Fibroblast of the aortic adventitia (primary cell): ENCODE data around the genes REG1A and DNAH6.

- CAGE, long polyA plus RNA = no peak
Observed at GRCh38 chr2:74863564-74864148, 29.7 kb downstream of the HK2 start.

- CAGE, long polyA plus RNA = no peak
Observed at GRCh38 chr2:75522500-75522988, 38.2 kb downstream of the EVA1A start.

DNA sequence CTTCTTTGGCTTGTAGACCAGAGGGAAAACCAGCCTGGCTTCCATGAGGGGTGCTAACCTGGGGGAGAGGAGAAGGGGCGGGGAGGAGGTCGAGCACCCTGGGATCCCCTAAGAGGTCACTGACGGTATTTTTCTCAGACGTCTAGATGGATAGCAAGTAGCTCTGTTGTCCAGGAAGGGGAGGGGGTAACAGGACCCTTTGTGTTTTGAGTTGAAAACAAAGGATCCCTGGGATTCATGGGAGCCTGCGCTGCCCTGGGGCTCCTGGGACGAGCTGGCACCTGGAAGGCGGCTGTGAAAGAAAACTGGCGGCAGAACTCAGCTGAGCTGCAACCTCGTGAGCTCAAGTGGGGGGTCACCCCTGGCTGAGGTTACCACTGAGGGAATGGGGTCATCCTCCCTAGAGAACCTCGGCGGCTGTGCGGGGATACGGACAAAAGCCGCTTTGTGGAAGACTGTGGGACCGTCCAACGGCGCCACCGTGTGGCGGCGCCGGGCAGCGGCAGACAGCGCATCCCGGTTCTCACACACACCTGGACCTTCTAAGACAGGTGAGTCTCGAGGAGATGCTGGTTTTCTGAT lies 37.7 kb upstream of the MRPL19 start:
- CAGE, long polyA plus RNA = no peak

DNA sequence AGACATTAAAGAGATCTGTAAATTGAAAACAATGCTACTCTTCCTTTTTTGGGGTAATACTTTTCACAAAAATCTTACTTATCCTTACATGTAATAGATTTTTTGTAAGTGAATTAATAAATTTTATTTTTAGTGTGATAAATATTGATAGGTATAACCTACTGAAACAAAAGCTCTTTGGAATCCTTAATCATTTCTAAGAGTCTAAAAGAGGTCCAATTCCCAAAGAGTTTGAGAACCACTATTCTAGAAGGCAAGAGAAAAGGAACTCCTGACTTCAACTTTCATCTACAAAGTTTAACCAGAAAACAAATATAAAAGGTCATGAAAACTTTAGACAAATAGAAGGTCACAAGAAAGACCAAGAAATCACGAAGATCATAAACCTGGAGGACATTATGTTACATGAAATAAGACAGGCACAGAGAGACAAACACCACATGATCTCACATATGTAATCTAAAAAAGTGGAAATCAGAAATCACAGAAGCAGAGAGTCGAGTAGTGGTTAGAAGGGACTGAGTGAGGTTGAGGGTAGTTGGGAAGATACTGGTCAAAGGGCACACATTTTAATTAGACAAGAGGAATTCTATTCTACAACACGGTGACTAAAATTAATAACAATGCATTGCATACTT lies 1.6 kb downstream of the GCFC2 start:
- CAGE, long polyA plus RNA = no peak

DNA sequence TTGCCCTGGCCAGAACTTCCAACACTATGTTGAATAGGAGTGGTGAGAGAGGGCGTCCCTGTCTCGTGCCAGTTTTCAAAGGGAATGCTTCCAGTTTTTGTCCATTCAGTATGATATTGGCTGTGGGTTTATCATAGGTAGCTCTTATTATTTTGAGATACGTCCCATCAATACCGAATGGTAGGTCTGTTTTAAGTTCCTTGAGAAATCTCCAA lies 403.9 kb upstream of the REG3G start:
- CAGE, long polyA plus RNA = no peak

- CAGE, long polyA plus RNA = no peak
Observed at GRCh38 chr2:79120388-79120787, at the start of gene REG1A. Gene REG1A, plus strand, starts transcription at chr2:79120488.

- CAGE, long polyA plus RNA = no peak
Observed at GRCh38 chr2:79122796-79123212, 2.5 kb downstream of the REG1A start.

DNA sequence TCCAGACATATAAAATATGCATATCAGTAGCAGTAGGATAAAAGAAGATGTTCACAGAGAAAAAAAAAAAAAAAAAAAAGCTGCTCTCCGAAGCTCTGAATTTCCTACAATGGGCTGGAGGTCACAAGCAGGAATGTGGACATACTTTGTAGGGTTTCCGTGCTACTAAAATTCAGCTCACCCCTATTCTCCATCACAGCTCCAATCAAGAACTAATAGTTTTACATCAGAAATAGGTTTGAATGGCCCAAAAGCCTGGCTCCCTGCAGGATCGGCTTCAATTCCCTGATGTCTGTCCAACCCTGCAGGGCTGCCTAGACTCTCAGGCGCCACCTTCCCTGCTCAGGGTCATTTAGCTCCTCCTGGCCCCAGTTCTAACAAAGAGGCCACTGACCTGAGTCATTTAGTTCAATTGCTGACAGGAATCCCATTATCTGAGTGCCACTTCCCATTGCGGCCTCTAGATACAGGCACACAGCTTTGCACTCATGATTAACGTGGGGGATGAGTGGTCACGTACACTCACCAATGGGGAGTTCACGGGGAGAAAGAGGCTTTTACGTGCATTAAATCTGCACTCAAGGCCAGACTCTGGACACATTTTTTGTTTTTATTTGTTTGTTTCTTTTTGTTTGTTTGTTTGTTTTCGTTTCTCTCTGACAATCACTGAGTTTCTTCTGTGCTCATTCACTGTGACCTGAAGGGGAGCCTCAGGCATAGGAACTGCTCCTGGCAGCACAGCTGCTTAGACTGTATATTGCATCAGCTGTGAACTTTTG lies 119.1 kb upstream of the CTNNA2 start:
- CAGE, long polyA plus RNA = no peak

GRCh38 chr2:81015765-81016158 lies 711.2 kb upstream of the LRRTM1 start:
- CAGE, long polyA plus RNA = no peak

DNA sequence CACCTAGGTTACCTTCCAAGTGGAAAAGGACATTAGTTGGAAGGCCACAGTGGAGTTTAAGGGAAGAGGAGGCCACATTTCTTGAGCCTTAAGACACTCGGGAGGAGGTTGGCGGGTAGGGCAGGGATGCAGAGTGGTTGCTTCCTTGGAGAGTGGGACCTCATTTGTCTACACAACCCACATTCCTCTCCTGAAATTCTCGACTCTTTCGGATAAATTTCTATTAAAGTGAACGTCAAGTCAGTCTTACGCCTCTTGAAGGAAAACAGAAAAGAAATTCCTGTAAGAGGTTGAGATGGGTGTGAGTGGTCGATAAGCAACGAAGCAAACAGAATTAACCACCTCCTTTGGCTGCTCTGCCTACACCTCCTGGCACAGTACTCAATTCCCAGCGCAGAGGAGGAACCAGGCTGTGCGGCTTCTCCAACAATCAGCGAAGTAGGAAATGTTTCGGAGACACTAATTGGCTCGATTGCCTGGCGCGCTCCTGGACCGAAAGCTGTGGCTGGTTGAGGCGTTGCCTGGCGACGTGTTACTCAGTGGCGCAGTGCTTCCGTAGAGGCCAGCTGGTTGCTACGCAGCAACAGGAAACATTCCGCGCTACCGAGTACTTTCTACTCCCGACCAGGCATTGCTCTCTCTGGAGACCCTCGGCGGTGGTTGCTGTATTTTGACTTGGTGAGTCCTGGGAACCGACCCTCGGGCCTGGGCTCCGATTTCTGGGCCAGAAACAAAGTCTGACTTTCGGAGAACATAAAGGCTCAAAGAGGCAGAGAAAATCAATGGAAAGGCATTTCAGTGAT lies at the start of gene DNAH6:
DNAH6 (plus strand) TSS at position 593 of the 803 bp plus-strand sequence.
- CAGE, long polyA plus RNA = no peak

- CAGE, long polyA plus RNA = no peak
Observed at GRCh38 chr2:84807141-84807529, 73.7 kb downstream of the TRABD2A start.

DNA sequence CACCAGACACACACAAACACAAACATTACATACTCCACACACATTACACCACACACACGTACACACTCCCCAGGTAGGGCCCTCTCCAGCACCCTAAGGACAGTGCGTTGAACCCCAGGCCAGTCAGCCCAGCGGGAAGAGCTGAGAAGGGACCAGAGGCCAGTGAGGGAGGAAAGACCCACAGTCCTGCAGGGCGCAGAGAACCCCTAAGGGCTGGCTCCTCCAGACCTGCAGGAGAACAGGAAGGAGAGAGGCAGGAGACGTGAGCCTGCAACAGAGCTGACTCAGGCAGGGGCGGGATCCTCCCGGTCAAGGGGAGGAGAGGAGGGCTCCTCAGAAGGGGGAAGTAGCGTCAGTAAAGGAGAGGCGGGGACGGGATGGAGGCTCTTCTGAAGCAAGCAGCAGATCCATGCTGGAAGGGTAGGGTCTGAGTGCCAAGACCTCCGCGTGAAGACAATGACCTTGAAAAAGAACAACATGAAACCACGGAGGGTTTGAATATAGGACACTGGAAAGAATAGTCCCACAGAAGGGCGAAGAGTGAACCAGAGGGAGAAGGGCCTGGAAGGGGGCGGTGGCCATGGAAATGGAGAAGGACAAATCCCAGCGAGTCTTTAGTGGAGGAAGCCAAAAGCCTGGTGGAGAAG lies 50.8 kb downstream of the TRABD2A start:
- CAGE, long polyA plus RNA = no peak

DNA sequence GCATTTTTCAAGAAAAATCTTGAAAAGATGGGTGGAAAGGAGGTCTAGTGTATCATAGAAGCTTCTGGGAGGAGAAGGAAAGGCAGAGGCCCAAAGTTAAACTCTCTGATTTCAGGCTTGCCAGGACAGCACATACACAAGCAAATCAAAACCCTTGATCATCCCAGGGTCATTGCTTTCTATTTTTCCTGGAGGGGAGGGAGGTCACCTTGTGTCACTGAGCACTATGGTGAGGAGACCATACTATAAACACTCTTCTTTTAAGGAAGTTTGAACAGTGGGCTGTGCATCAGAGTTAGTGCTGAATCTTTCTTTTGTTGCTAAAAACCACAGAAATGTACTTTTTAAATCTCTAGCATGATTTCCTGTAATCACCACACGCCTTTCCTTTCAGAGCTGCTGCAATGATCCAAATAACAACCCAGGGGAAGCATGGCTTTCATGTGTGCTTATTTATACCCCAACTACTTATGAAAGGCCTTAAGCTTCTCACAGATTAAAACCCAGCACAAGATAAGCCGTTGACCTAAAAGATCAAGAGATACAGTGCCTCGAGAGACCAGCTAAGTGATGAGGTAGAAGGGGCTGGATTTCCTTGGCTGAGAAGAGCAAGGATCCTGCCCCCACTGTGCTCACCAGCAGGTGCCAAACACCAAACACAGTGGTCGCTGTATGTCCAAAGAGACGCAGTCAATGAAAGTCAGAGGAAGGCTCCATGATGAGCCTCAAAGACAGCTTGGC lies 34.8 kb downstream of the TRABD2A start:
- CAGE, long polyA plus RNA = no peak

DNA sequence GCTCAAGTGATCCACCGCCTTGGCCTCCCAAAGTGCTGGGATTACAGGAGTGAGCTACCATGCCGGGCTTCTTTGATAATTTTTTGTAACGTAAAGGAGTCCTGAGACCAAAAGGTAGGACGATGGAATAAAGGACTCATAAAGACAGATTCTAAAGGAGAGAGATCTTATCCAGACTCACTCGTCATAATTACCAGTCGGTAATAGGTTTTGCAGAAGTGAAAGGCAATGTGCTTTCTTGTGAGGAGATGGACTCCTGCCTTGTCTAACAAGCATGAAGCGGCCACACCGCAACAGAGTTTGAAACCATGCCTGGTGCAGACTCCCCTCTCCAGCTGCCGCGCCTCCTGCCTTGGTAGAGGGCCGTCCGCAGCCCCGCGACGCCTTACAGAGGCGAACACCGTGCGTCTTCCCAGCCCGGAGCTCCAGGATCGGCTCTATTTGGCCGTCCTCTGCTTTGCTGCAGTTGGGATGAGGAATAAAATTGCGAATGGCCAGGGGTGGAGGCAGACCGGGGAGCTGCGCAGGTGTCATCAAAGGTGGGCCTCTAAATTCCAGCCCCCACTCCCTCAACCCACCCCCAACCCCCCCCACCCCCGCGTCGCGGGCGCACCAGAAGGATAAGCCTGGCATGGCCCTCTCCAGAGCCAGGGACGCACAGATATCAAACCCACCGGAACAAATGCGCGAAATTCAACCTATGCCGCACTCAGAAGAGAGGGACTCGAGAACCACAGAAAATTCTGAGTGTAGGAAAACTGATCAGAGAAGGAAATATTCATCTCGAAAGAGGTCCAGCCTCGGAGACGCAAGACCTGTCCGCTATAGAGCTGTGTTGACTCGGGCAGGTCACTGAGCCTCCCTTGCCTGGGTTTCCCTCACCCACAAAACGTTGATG lies 1.2 kb downstream of the TRABD2A start:
- CAGE, long polyA plus RNA = no peak

DNA sequence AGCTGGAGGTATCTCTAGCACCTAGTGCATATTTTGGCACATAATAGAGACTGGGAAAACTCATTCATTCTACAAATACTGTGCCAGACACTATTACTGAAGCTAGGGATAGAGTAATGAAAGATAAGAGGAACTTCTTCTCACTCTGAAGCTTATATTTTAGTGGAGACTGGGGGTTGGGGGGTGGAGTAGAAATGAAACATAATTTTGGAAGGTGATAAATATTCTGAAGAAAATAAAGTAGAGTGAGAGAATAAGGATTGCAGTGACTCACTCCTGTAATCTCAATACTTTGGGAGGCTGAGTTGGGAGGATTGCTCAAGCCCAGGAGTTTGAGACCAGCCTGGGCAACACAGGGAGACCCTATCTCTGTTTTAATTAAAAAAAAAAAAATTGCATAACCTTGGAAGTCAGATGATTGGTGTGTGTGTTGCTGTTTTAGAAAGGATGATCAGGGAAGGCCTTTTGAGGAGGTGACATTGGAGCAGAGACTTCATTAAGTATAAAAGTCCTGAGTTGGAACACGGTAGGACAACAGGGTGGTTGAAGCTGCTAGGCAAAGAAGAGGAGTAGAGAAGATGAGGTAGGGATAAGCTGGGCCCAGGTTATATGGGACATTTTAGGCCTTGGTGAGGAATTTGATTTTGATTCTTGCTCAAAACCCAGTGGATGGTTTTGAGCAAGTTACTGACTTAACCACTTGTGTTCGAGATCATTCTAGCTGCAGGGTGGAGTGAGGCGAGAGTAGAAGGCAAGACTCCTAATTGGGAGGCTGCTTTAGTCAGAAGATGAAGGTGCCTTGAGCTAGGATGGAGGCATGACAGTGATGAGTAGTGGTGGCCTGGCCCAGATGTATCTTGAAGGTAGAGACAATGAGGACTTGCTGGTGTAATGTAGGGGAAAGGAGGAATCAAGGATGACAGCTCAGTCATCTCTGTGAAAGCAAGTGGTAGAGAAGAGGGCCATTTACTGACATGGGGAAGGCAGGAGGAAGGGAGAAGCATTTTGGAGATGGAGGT lies 19.6 kb downstream of the KCMF1 start:
- CAGE, long polyA plus RNA = no peak

GRCh38 chr2:85134668-85135780 lies 1.8 kb downstream of the TCF7L1 start:
- CAGE, long polyA plus RNA = no peak

DNA sequence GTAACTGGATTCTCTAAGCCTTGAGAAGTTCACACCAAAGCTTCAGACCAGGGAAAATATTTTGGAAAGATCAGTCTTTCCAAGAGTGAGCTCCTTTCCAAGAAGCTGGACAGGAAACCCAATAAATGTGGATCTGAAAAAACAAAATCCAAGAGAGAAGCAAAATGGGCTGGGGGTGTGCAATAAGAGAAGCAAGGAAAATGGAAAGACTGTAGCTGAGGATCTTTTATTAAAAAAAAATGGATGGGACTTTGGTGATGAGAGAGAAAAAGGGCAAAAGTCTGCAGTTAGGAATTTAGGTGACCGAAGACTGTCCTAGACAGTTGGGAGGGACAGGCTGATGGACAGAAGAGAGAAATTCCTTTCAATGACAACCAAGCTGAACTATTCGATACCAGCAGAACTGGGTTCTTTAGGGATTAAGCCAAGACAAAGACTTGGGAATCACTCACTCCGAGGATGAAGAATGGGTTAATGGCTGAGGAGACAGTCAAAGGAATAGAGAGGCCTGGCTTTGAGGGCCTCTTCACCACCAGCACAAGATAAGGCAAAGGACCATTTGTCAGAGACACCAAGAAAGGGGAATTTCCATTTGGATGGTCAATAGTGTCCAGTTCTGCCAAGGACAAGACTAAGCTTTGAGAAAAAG lies 7.4 kb downstream of the TGOLN2 start:
- CAGE, long polyA plus RNA = no peak

DNA sequence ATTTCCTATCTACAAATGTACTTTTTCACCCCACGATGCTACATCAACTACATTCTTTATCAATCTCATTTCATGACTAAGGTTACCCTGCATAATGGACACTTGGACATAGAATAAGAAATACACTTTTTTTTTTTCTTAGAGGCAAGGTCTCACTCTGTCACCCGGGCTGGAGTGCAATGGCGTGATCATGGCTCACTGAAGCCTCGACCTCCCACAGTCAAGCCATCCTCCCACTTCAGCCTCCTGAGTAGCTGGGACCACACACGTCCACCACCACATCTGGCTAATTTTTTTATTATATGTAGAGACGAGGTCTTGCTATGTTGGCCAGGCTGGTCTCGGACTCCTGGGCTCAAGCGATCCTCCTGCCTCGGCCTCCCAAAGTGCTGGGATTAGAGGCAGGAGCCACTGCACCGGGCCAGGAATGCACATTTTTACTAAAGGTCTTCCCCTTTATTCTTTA lies 2.4 kb downstream of the TGOLN2 start:
- CAGE, long polyA plus RNA = no peak

DNA sequence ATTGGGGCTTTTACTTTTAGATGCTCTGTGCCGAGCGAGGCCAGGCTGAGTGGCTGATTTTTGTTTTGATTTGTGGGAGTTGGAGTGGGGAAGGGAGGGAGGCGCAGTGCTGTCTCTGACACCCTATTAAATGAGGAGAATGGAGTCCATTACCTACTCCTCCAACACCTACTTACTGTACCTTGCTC lies 18.6 kb downstream of the SH2D6 start:
- CAGE, long polyA plus RNA = no peak

- CAGE, long polyA plus RNA = no peak
Observed at GRCh38 chr2:85499883-85500762, 38.8 kb upstream of the MAT2A start.